Left common carotid artery plus branches (tissue), 1 donor: ENCODE results near the genes OR4B1, OR4C3, TRIM49B, OR4C11, TNKS1BP1, P2RX3 and SMTNL1.

DNA sequence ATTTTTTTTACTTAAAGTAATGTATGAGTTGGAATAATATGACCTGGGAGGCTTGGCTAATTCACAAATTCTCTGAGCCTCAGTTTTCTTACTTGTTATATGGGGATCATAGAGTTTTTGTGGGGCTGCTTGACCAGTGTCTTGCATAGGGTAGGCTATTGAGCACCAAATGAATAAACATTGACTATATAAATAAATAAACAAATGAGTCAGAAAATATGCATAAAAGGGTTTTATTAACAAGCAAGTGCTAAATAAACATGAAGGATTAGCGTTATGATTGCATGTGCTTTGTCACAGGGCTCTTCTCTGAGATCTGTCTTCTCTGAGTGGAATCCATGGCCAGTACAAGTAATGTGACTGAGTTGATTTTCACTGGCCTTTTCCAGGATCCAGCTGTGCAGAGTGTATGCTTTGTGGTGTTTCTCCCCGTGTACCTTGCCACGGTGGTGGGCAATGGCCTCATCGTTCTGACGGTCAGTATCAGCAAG is at the start of gene OR4B1:
TSS of gene OR4B1 (plus strand) at position 339 of the 491 bp plus-strand sequence.
- PRO-cap, result no peak

- PRO-cap, result no peak
These were observed at the start of gene OR4C3 for GRCh38 chr11:48324477-48325111. Gene OR4C3 (plus strand): TSS chr11:48324920.

GRCh38 chr11:49028410-49029059 is at the start of gene TRIM49B:
Gene TRIM49B (plus strand): TSS chr11:49028823.
- PRO-cap, result no peak

DNA sequence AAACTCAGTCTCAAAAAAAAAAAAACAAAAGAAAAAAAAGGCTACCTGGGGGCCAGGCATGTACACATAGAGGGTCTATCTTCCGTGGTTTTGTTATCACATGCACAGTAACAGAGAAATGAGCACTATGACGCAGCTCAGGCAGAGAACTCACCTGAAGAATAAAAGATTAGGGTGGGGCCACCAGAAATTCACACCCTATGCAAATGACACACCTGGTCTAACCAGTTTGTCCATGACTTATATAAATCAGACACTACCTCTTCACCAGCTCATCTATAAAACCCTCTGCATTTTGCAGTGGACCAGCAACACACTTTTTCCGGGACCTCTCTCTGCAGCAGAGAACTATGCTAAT is 30.5 kb downstream of the FOLH1 start:
- PRO-cap, result no peak

GRCh38 chr11:55607489-55608013 is at the start of gene OR4C11:
Gene OR4C11 (minus strand): TSS chr11:55607645.
- PRO-cap, result no peak

DNA sequence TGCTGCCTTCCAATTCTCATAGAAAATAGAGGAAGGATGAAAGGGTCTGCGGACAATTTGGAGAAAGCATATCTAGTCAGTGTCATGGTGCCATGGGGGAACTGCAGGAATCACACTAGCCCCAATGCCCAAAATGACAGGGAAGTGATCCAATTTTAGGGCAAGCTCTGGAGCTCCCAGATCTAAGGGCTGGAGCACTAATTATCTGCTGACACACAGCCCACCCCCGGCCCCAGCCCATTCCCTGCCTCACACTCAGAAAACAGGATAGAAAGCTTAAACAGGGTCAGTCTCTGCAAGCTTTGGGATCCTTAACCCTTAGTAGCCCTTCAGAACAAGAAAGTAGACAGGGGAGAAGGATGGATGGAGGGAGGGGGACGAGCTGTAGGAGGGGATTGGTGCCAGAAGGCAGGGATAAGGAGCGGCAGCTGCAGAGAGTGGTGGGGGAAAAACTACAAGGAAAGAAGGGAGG is 2.0 kb downstream of the APLNR start:
- PRO-cap, result no peak

DNA sequence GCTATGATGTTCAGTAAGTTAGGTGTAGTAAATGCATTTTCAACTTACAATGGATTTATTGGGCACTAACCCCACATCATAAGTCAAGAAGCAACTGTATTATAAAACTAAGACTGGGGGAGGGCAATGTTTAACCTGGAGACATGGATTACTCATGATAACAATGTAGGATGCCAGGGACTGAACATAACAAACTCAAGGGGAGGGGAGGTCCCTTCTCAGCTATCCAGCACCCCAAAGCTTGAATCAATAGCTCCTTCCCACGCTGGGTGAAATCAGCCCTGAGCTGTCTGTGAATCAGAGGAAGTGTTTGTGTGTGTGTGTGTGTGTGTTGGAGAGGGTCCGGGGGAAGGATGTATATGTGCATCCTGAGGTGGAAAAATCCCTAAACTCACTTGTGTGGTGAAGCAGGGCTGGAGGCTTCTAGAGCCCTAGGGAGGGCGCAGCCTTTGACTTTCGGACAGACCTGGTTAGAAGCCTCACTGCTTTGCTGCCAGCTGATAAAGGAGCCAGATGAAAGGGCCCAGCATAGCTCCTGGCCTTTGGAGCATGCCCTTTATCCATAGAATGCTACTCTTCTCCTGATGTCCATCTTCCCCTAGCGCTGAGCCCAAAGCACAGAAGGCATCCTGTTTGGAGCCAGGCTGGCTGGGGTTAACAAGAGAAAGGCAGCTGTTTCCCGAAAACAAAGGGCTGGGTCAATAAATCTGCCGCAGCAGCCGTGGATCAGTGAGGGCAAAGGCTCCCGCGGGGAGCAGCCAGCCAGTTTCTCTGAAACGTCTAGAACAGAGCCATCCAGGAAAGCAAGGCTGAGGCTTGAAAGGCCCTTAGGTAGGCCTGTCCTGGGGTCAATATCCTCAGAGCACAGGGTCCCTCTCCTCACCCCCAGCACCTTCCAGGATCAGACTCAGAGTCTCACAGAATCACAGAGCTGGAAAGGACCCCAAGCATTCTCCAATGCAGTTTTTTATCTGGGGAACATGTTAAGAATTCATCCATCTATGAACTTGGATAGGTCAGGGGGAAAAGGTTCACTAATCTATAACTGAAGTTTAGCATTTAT is 35.7 kb downstream of the TNKS1BP1 start:
- PRO-cap, result no peak

DNA sequence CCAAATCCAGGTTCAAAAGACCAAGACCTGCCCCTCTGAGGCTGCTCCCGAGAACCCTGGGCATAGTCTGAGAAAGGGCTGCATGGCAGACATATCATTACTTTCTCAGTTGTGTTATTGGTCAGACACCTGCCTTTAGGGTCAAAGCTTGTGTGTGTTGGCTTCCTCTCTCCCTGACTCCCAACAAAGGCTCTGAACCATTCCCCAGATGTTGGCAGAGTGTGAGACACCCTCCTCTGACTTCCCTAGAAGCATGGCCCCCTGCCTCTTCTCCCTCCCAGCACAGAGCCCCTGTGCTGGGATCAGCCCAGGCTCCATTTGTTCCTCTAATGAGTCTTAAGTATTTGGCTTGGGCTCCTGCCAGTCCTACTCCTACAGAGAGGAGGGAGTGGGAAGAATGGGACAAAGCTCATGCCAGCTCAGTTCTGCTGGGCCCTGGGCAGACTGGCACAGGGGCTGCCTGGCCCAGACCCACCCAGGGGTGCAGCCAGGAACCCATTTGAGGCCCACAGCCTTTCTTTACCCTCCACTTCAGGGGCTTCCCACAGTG is 30.2 kb downstream of the TNKS1BP1 start:
- PRO-cap, result no peak

GRCh38 chr11:57309706-57310387 is 14.9 kb downstream of the TNKS1BP1 start:
- PRO-cap, result no peak

GRCh38 chr11:57315673-57316528 is 8.9 kb downstream of the TNKS1BP1 start:
- PRO-cap, result no peak

GRCh38 chr11:57324781-57325513 is at the start of gene TNKS1BP1:
Gene TNKS1BP1 (minus strand): TSS chr11:57324952.
- PRO-cap, result bidirectional peak, plus-strand start at chr11:57325164, minus-strand start at chr11:57324941

GRCh38 chr11:57337982-57338425 is at the start of gene P2RX3:
Gene P2RX3 (plus strand): TSS chr11:57338352.
- PRO-cap, result no peak

GRCh38 chr11:57459778-57460232 is 523 bp upstream of the RTN4RL2 start:
- PRO-cap, result no peak

GRCh38 chr11:57485608-57486189 is 25.4 kb downstream of the RTN4RL2 start:
- PRO-cap, result no peak

DNA sequence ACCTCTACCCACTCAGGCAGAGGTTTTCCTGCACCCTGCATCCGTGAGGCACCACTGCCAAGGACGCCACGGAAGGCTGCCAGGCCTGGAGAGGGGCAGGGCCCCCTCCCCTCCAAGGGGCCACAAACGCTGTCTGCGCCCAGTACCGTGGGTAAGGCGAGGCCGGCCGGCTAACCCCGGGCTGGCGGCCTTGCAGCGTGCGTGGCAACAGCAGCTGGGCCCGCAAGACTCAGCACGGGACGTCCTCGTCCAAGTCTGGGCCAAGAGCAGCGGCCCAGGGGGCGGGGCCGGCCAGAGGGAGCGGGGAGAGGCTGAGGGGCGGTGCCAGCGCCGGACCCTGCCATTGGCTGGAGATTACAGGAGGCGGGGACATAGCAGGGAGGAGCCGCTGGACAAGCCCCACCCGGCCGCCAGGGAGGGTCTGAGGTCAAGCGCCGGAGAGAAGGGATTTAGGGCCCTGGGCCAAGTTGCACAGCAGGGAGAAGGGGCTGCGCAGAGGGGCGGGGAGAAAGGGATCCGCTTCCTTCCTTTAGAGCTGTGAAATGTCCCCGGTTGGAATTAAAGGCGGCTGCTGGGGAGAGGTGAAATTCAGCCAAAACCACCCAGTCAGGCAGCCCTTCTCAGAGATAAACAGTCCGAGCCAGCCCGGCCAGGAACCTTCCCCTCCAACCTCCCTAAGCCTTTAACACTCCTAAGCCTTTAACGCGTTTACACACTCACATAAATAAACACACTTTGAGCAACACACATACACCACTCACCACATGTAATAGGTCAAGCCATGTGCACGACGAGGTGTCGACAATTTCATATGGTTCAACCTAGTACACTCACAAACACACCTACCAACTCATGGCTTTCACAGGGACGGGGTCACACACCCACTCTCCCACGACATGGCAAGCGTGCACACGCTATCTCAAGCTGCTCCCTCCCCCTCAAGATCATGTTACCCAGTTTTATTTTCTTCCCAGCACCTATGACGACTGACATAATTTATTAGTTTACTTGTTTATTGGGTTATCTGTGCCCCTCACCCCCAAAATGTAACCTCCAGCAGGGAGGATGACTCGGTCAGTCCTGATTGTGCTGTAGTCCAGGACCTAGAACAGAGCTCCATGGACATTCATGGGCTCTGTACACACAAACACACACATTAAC is 15.7 kb downstream of the SLC43A1 start:
- PRO-cap, result no peak

DNA sequence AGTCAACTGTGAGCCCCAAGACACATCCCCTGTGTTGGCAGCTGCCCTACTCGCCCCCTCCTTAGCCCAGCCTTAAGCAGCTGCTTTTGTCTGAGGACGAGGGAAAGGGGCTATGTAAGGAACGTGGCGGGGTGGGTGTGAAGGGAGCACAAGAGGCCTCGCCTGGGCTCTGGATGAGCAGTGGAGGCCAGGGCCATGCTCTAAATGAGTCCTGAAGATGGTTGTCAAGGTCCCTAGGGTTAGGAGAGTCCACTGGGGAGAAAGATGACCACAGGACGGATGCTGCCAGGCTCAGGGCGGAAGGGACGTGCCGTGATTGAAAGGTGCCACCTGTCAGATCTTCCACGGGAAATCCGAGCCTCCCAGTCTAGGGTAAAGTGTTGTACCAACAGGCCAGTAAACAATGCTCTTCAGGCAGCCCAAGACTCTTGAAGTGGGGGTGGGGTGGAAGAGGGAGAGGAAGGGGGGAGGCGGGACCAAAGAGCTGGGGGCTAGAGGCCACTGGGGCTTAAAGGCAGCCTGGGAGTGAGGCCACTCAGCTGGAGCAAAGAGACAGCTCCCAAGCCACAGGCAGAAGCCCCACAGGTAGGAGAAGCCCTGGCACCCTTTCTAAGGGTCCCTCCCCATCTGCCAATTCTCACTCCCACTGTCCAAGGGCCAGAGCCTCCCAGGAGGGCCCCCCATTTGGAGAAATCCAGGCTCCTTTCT is at the start of gene SMTNL1:
TSS of gene SMTNL1 (plus strand) at position 538 of the 708 bp plus-strand sequence.
- PRO-cap, result no peak

GRCh38 chr11:57547622-57548386 is 10.4 kb downstream of the SMTNL1 start:
- PRO-cap, result no peak

GRCh38 chr11:57566071-57566644 is 1.3 kb downstream of the UBE2L6 start:
- PRO-cap, result no peak

DNA sequence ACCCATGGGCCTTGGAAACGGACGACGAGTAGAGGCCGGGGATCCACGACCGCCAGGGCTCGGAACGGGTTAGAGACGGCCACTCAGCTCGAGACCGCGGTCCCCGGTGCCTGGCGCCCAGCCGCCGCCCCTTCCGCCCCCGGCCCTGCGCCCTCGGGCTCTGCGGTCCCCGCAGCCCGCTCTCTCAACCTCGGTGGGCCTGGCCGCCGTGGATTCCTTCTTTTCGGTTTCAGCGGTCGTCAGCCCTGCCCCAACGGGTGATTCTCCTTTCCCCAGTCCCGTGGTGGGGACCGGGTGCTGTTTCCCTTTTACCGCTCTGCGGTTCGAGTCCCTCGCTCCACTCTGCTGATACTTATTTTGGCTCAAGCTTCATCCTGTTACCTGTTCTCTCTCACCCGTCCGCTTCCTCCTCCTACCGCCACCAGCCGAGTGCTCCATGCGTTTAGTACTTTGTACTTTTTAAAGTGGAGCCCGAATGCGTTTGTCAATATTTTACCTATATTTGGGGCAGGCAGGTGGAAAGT is 488 bp downstream of the ZDHHC5 start:
- PRO-cap, result no peak

GRCh38 chr11:57682149-57682717 is 14.3 kb downstream of the ZDHHC5 start:
- PRO-cap, result no peak